Epidermal melanocyte (primary cell): Measurements from ENCODE around the genes CXCL14, IL9, MYOT, FAM13B and NME5.

DNA sequence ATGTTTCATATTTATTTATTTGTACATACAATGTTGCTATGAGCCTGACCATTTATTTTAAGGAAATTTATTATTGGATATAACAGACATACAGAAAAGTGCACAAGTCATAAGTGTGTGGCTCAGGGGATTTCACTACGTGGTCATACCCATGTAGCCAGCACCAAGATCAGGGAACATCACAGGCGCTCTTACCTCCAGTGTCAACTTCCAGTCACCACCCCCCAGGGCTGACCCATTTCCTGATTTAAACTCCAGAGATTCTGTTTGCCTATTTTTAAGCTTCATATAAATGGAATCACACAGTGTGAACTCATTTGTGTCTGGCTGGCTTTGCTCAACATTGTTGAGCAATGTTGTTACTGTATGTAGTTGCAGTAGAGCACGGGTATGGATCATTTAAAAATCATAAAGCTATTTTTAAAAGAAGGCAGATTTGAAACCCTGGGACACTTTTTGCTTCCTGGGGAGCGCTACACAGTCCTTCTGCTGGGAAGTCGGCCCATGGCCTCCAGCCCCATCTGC, 13.6 kb downstream of the DCANP1 start:
- RRBS = no CpG with 5 or more reads among the region's 5 CpGs

DNA sequence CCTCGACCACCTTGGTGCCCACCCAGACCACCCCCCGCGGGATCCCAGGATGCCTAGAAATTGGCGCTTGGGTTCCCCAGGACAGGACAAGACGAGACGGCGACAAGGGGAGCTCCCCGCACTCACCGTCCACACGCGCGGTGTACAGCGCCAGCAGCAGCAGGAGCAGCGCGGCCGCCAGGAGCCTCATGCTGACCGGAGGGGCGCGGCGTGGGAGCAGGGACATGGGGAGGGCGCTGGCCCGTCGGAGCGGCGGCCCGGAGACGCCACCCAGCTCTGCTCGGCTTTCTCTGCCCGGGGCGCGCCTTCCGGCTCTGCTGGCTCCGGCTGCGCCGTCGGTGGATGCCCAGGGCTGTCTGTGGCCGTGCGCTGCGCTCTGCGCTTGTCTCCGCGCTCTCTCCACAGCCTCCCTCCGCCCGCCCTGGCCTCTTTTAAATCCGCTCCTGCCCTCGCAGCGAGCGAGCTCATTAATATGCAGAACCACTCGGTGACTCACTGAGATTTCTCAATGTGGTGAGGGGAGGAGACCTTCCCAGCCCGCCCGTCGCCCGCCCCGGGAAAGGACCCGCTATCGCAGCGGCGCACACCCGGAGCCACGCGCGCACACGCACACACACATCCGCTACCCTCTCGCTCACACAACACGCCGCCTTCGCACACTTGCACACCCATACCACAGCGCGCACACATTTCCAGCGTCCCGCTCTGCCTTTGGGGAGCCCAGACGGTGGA, at the start of gene CXCL14:
Gene CXCL14 (minus strand): TSS at position 403 of the 732 bp plus-strand sequence.
- RRBS = 4% methylated on average over 13 of the region's 73 CpGs

- RRBS = no CpG with 5 or more reads among the region's 8 CpGs
These were observed 592 bp upstream of the CXCL14 start for GRCh38 chr5:135579321-135579844.

- RRBS = no CpG with 5 or more reads among the region's 7 CpGs
These were observed at the start of gene IL9 for GRCh38 chr5:135895678-135896153. Gene IL9, minus strand, starts transcription at chr5:135895841.

DNA sequence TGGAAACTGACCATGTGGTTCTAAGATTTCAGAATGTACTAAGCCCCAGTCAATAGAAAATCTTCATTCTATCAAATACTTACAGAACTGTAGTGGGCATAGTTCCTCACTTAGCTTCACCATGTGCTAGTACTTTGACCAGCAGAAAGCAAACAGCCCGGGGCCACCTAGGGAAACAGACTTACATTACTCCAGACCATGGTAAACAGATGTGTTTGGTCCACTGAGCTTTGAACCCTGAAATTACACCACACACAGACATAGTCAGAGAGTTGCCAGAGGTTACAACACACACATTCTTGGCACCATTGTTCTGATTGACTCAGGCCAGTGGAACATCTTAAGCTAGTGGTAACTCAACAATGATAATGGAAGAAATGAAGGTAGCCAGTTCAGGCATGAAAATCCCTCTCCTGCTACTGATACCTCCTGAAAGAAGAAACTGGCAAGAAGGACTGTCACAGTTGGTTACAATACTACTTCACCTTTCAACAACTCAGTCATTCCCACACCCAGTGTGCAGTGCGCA, 18.6 kb upstream of the LECT2 start:
- RRBS = no CpG with 5 or more reads among the region's 2 CpGs

GRCh38 chr5:136042699-136043384, 14.1 kb downstream of the TGFBI start:
- RRBS = no CpG with 5 or more reads among the region's 10 CpGs

DNA sequence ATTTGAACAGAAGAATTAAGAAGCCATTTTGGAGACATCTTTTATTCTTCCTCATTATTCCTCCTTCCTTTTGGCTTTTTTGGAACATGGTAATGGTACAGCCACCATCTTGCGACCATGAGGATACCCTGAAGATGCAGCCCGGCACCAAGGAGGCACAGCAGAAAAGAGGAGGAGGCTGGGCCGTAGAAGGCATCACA, 279.6 kb upstream of the TRPC7 start:
- RRBS = no CpG with 5 or more reads among the region's 3 CpGs

DNA sequence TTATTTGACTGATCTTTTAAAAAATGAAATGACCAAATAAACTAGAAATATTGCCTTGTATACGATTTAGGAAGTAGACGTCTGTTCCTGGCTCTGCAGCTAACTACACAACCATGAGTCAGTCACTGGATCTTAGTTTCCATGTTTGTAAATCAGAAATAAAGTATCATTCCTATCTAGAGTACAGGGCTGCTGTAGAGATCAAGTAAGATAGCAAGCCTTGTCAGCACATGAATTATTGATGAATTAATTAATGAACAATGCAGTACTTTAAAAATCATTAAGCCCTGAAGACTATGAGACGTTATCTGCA, 48.1 kb upstream of the HNRNPA0 start:
- RRBS = no CpG with 5 or more reads among the region's 3 CpGs

DNA sequence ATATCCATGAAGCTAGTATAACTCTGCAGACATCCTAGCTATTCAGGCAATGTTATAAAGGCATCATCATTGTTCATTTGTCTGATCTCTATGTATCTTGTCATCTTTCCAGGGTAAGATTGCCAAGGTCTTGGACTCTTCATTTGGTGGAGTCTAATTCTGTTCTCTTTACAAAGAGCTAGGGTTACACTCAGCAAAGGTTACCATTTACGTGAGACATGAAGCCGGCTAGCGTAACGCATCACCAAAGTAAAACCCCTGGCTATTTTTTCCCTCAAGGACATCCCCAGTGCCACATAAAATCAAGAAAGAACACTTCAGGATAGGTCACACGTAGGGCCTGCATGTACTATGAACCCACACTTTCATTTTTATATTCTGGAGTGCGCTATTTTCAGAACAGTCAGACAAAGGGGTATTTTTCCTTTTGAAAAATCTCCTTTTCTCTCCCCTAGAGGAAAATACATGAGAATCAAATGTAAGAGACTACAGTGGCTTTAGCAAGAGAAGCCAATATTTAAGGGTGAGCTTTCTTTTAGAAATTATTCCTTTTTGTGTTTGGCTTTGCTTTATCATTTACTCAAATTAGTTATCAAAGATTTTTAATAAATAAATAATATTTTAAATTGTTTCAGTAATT, 19.9 kb upstream of the MYOT start:
- RRBS = no CpG with 5 or more reads among the region's 6 CpGs

GRCh38 chr5:137867597-137868010, at the start of gene MYOT:
Gene MYOT, plus strand, starts transcription at chr5:137867860.
- RRBS = no CpG with 5 or more reads among the region's 3 CpGs

GRCh38 chr5:137979472-137980103, 53.3 kb downstream of the FAM13B start:
- RRBS = no CpG with 5 or more reads among the region's 8 CpGs

- RRBS = 1% methylated on average over 22 of the region's 77 CpGs
These were observed at the start of gene FAM13B for GRCh38 chr5:138032622-138033300. Gene FAM13B, minus strand, starts transcription at chr5:138033079.

DNA sequence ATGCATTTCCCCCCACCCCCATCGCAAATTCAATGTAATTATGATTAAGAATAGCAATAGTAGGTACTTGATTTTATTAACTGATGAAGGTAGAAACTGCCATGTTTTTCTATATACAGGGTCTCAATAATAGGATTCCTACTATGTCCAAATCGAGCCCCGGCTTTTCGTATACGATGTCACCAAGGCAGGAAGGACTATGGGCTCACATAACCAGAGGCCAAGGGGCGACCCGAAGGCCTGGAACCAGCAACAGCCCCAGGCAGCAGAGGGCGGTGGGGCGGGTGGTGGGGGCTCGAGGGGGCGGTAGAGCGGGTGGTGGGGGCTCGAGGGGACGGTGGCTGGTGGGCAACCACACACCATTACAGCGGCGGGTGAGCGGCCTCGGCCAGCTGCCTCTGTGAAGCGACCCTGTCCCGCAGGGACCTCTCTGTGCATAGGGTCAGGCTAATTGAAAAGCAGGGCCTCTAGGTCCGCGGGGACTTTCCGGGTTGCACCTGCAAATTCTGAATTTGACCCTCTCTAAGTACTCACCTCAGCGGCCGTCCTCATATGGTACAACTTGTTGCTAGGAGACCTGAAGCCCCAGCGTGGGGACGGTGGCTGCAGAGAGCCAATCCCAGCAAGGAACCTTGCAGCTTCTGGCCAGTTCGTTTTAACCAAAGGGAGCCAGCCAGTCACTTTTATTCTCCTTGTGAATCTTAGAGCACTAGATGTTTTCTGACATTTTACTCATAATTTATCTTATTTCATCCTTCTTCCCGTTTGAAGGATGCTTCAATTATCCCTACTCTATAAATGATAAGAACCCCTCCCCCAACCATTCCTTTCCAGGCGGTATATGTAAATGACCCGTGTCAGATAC, at the start of gene NME5:
Gene NME5 (minus strand): TSS at position 592 of the 865 bp plus-strand sequence.
- RRBS = no CpG with 5 or more reads among the region's 31 CpGs

- RRBS = no CpG with 5 or more reads among the region's 12 CpGs
These were observed 606 bp downstream of the BRD8 start for GRCh38 chr5:138177761-138178287.

GRCh38 chr5:138187690-138188377, 8.9 kb downstream of the KIF20A start:
- RRBS = no CpG with 5 or more reads among the region's 4 CpGs

GRCh38 chr5:138349187-138349970, 3.1 kb upstream of the KDM3B start:
- RRBS = no CpG with 5 or more reads among the region's 2 CpGs

DNA sequence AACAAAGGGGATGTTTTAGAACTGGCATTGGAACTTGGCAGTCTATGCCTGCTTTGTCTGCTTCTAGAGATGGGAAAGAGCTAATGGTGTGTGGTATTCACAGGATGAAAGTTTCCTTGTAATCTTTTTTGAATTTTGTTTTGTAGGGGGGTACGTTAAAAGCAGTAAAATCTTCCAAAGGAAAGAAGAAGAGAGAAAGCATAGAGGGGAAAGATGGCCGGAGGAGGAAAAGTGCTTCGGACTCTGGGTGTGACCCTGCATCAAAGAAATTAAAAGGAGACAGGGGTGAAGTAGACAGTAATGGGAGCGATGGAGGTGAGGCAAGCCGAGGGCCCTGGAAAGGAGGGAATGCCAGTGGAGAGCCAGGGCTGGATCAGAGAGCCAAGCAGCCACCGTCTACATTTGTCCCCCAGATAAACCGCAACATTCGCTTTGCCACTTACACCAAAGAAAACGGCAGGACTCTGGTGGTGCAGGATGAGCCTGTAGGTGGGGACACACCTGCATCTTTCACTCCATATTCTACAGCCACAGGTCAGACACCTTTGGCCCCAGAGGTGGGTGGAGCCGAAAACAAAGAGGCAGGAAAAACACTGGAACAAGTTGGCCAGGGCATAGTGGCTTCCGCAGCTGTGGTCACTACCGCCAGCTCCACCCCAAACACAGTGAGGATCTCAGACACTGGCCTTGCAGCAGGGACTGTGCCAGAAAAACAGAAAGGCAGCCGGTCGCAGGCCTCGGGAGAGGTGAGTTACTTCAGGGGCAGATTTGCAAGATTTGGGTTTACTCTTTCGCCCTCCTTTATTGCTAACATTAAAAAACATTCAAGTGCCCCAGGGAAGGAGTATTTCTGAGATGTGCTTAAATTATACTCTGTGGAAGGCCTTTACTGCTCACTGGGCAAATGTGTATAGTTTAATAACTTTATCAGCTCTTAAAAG, 33.7 kb downstream of the KDM3B start:
- RRBS = no CpG with 5 or more reads among the region's 16 CpGs

DNA sequence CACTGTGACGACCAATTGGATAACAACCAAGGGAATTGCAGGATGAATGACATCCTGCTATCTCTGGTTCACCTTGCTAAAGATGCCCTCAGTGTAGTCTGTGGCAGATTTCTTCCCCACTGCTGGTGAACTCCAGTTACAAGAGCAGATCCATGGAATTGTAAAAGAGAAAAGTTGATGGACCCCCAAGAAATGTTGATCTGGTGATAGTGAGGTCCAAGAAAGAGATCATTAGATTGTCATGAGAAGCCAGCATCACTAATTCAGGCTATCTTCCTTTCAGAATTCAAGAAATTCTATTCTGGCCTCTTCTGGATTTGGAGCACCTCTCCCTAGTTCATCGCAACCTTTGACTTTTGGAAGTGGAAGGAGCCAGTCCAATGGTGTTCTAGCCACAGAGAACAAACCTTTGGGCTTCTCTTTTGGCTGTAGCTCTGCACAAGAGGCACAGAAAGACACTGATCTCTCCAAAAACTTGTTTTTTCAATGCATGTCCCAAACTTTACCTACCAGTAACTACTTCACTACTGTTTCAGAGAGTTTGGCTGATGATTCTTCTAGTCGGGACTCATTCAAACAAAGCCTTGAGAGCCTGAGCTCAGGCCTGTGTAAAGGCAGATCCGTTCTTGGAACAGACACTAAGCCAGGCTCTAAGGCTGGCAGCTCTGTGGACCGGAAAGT, 38.4 kb downstream of the KDM3B start:
- RRBS = no CpG with 5 or more reads among the region's 5 CpGs